Measurements from ENCODE around the gene CRYL1.

GRCh38 chr13:19601735-19602934, 31.3 kb upstream of the MPHOSPH8 start:
- RRBS = 1% methylated on average over 61 of the region's 115 CpGs

DNA sequence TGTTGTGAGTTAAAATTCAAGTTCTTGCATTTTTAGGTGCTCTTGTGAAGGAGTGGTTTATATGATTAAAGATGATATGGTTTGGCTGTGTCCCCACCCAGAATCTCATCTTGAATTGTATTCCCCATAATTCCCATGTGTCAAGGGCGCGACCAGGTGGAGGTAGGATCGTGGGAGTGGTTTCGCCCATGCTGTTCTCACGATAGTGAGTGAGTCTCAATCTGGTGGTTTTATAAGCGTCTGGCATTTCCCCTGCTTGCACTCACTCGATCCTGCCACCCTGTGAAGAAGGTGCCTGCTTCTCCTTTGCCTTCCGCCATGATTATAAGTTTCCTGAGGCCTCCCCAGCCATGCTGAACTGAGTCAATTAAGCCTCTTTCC, 2.2 kb downstream of the MPHOSPH8 start:
- RRBS = no CpG with 5 or more reads among the region's 8 CpGs

GRCh38 chr13:20065531-20065946, 95.3 kb downstream of the GJA3 start:
- RRBS = no CpG with 5 or more reads among the region's 5 CpGs

DNA sequence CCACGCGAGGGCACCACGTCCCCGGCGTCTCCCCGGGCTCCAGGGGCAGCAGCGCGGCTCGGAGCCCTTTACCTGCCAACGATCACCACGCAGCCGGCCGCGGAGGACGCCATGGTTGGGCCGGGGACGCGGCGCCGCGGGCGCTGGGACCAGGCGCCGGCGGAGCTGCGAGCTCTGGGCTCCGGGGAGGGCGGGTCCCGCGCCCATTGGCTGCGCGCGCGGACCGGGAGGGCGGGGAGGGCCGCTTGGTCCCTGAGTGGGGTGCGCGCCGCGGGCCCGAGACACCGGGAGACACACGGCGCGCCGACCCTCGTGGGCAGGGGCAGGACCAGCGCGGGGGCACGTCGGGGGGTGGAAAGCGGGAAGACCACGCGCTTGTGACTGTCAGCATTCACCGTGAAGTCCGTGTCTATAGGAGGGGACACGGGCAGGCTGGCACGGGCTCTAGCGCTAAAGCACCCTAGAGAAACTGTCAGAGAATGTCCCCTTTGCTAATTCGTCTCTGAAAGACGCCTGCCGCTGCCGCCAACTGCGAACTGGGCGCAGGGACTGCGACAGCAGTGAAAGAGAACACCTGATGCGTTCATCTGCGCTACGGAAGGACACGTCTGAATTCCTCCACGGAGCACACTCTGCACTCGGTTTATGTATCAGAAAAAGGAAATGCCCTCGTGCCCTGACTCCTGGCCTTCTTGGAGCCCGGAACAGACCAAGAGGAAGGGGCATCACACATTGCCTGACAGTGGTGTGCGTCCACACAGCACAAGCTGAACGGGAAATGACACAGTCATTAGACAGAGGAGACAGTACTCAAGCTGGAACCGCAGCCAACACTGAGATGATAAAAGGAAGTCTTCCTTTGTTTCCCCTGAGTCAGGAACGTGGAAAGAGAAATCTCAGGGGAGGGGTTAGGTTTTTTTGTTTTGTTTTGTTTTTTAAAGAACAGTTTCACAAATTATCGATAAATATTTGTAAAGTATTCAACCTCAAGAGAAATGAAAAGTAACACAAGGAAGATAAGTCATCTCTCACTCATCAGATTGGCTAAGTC, at the start of gene CRYL1:
CRYL1 (minus strand) TSS at position 176 of the 1,051 bp plus-strand sequence.
- RRBS = 2% methylated on average over 37 of the region's 80 CpGs

- RRBS = no CpG with 5 or more reads among the region's 4 CpGs
These were observed 6.2 kb downstream of the IFT88 start for GRCh38 chr13:20573207-20573550.

DNA sequence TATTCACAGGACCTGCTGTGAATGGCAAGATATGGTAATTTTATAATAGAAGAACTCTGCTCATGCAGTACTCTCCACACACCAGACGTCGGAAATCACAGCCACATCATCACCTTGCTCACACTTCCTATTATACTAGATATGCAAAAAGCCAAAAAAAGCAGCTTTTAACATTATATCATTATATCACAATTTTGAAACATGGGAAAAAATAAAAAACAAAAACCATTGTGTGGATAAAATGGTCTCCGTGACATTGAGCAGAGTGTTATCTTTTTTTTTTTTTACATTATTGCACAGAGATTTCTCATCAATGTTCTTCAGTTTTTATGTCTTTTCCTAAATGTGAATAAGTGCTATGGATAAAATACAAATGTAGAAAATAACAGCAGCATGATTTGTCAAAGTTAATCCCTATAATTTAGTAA, 71.6 kb upstream of the XPO4 start:
- RRBS = no CpG with 5 or more reads among the region's 3 CpGs

GRCh38 chr13:21074470-21074927, 13.1 kb upstream of the LATS2 start:
- RRBS = no CpG with 5 or more reads among the region's 11 CpGs

GRCh38 chr13:21435862-21436381, 23.2 kb downstream of the ZDHHC20 start:
- RRBS = no CpG with 5 or more reads among the region's 3 CpGs

- RRBS = no CpG with 5 or more reads among the region's 8 CpGs
These were observed 1.3 kb downstream of the FGF9 start for GRCh38 chr13:21672070-21672604.

DNA sequence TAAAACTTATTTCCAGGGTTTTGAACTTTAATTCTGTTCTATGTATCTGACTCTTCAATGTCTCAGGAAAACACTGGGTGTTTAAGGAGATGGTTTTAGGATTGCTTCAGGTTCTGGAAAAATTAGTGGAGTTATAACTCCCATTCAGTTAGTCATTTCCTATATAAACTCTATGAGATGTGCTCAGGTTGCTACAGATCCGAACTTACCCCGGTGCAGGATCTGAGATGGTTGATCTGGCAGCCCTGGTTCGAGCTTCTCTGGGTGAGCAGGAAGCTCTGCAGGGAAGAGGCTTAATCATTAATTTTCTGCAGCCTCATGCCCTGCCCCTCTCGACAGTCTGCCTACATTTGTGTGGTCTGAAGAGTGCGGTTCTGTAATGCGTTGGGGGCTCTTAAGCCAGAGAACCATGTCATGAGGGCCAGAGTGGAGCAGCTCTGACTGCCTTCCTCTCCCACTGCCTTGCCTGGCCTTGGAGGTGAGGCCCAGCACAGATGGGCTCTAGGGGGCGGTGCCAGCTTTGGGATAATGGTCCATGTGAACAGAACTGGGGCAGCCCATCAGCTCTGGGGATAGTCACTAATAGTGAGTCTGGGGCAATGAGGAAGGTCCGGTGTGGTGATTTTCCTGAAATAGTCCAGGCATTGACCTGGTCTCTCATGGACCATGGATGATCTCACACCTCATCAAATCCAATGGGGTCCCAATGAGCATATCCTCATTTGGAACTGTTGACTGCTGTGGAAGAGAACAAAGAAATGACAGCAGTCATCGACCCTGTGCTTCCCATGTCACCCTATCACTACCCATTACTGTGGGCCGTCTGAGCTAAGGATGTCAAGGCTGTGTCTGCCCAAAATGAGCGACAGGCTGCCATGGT, 5.7 kb downstream of the FGF9 start:
- RRBS = no CpG with 5 or more reads among the region's 11 CpGs

GRCh38 chr13:22916351-22916704, 264.5 kb upstream of the SGCG start:
- RRBS = no CpG with 5 or more reads among the region's 6 CpGs

DNA sequence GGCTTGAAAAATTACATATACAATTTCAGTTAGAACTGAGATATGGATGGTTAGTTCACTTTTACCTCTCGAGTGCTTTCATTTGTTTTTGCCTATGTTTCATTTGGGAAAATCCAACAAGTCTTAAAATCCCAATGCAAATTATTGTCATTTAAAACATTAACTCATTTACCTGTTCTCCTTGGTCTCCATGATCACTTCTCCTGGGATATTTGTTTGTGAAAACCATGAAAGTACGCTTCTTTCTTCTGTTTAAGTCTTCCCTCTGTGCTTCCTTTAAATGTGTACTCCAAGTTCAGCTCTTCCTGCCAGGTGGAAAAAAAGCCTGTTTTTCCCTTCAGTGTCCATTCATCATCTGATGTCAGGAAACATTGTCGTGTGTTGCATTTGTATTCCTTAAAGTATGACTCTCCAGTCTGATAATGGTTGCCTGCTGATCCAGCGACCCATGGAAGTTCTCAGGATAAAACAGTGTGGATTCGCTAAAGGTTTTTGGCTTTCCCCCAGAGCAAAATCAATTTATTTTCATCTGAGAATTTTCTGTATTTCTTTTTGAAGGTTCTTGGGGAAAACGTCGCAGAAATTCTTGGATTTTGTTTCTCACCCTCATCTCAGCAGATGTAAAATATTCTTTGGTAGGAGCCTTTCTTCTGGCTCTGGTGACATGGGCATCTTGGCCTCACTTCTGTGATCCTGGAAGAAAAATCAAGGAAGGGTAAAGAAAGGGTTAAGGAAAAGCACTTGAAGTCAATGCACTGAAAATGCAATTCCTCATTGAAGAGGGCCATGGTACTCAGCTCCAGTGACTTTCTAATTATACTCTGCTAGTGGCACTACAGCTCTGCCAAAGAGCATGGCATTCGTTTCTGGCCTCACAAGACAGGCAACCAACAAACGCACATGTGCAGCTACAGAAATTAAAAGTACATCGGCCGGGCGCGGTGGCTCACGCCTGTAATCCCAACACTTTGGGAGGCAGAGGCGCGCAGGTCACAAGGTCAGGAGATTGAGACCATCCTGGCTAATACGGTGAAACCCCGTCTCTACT, 22.1 kb downstream of the SACS start:
- RRBS = no CpG with 5 or more reads among the region's 18 CpGs

GRCh38 chr13:23608681-23609199, 38.5 kb downstream of the TNFRSF19 start:
- RRBS = no CpG with 5 or more reads among the region's 10 CpGs

DNA sequence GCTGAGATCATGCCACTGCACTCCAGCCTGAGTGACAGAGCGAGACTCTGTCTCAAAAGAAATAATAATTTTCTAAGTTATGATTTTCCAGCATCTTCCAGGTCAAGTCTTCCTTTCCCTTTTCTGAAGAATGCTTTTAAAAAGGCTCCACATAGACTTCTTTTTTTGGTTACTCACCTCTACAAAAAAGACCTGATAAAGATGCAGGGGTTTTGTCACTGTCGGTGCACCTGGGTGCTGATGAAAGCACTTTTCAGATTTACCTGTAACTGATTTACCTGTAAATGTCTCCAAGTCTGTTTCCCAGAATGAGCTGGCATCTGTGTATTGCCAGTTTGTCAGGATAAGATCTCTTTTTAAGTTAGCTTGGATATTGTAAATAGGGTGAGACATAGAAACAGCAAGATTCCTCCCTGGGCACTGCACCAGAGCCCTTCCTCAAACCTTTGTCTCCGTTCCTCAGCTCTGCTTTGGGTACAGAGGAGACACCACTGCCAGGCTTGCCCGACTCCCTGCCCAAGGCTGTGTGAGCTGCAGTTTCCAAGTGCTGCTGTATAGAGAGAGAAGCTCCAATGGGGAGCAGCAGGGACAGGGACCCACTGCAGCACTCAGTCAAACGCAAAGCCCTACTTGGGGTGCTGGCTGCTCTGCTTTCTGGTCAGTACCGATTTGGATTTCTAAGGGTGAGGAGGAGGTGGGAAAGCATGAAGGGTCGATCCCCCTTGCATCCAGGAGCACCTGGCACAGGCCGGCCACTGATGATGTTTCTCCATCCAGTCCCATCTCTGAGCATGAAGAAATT, 158.6 kb downstream of the TNFRSF19 start:
- RRBS = no CpG with 5 or more reads among the region's 8 CpGs

GRCh38 chr13:23753250-23753898, 135.8 kb downstream of the MIPEP start:
- RRBS = no CpG with 5 or more reads among the region's 2 CpGs

- RRBS = no CpG with 5 or more reads among the region's 6 CpGs
These were observed 126.6 kb downstream of the MIPEP start for GRCh38 chr13:23762598-23763052.

- RRBS = no CpG with 5 or more reads among the region's 2 CpGs
These were observed 61.8 kb upstream of the MIPEP start for GRCh38 chr13:23950968-23951382.

DNA sequence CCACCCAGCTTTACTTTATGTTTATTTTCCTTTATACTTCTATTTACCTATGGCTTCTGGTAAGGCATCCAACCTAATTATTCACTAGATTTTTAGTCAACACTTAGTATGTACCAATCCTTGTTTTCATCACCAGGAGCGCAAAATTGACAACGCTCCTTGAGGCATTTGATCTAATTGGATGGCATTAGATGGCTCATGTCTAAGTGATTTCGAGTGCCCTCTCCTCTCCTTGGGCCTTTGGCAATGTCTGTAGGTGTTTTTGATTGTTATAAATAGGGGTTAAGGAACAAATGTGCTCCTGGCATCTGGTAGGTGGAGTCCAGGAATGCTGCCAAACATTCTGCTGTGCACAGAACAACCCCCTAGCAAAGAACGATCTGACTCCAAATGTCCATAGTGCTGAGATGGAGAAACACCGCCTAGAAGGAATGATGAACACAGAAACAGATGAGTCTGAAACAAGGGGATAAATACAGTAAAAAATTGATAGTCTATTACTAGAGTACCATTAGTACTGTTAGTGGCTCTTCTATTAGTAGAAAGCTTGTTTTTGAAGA, 76.1 kb upstream of the MIPEP start:
- RRBS = no CpG with 5 or more reads among the region's 5 CpGs

DNA sequence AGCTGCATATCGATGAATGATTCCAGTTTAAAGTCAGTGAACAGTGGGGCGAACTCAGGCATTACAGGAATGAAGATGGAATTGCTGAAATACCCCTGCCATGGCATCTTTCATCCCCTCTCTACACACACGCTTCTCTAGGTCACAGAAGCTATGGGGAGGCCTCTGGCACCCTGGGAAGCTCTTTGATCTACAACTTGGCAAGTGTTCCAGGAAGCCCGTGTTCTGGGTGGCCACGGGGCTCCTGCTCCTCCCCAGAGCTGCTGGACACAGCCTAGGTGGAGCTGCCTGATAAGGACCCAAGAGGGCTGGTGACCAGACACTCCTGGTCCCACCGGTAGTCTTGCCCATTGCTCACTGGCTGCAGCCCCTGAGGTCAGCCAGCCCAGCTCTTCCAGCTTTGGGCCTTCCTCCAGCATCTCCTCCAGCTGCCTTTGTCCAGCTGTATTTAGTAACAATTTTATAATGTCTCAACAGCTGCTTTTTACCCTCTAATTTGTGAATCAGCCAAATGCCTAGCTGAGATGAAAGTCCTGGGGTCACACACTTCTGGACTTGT, 72.9 kb upstream of the SPATA13 start:
- RRBS = no CpG with 5 or more reads among the region's 6 CpGs

GRCh38 chr13:24192443-24193166, 32.1 kb downstream of the SPATA13 start:
- RRBS = no CpG with 5 or more reads among the region's 5 CpGs

Measured in epithelial cell of esophagus (primary cell).